ENCODE results near the gene LAMA1.

GRCh38 chr18:4264205-4264936, 190.7 kb downstream of the DLGAP1 start:
- RRBS = no CpG with 5 or more reads among the region's 5 CpGs

- RRBS = no CpG with 5 or more reads among the region's 6 CpGs
Measured at GRCh38 chr18:5466230-5466803, 77.5 kb downstream of the EPB41L3 start.

GRCh38 chr18:5517291-5518648, 26.0 kb downstream of the EPB41L3 start:
- RRBS = no CpG with 5 or more reads among the region's 21 CpGs

- RRBS = no CpG with 5 or more reads among the region's 11 CpGs
Measured at GRCh38 chr18:6311091-6311886, 103.4 kb downstream of the L3MBTL4 start.

GRCh38 chr18:7117303-7118214, at the start of gene LAMA1:
Gene LAMA1, minus strand, starts transcription at chr18:7117797.
- RRBS = 5% methylated on average over 28 of the region's 101 CpGs

DNA sequence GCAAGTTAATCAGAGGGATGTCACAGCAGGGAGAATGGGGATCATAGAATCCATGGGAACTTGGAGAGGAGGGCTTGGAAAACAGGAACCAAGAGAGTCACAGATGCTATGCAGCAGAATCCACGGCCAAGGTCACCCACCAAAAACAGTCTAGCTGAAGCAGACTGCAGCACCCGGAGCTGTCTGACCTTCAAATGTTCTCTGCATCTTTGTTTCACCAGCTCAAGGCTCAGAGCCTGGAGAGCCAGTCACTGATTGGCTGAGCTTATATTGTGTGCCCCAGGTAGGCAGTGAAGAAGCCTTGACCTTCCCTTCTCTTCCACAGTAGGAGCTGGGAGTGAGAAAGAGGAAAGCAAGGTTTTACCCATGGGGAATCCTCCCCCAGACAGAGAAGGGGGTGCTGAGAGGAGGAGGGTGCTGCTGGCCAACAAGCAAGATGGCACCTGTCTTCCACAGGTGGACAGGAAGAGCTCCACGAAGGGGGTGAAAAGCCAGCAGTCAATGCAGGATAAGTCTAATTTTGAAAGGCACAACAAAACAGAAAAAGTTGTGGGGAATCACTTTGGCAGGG, 10.3 kb upstream of the LAMA1 start:
- RRBS = no CpG with 5 or more reads among the region's 3 CpGs

DNA sequence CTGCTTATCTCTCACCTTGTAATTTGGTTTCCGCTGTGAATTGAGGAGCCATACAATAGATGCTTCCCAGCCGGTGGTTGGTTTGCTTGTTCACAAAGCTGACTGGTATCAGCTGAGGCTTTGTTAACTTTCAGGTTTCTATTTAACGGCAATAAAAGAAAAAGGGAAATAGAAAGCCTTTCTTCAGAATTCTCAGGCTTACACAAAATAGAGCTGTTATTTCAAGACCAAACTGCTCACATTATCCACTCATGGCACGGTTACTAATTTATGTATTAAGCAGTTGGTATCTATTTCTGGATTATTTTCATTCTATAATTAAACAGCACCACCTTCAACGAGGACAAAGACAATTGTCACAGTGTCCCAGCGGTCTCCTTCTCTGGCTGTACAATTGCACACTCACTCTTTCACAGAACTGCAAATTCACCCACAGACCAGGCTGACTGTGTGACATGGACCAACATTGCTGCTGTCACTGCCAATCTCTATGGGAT, 26.3 kb downstream of the LRRC30 start:
- RRBS = 41% methylated on average over 1 of the region's 6 CpGs

DNA sequence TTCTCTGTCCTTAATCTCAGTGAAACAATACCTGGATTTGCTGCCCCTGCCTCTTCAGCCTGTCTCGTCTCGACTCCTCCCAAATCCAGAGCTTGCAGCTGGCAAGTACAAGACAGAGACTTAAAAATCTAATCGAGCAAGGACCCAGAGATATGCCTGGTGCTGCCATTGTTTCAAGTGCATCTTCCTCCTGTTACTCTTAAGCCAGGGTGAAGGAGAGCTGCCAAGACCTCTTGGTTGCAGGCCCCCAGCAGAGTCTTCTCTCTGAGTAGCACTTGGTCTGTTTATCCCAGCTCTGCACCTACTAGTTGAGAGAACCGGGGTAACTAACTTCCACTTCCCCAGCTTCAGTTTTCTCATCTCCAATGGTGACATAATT, 59.3 kb downstream of the LRRC30 start:
- RRBS = no CpG with 5 or more reads among the region's 4 CpGs

GRCh38 chr18:7568469-7569031, 1.4 kb downstream of the PTPRM start:
- RRBS = 1% methylated on average over 10 of the region's 40 CpGs

DNA sequence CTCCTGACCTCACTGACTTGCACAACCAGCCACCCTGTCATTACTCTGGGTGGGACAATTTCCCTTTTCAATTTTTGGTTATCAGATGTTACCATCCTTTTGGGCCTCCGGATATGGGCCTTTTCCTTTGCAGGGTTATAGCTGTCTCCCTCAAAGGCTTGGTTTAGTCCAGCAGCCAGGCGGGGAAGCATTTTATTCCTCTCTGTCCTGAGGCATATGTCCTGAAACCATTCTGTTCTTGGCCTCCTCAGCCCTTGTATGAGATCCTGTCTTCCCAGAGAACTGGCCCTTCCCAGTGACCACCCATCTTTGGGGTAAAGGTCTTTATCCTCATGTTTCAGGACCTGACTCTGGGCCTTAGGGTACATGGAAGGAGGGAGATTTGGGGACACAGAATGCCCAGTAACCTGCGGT, 60.1 kb downstream of the PTPRM start:
- RRBS = no CpG with 5 or more reads among the region's 3 CpGs

GRCh38 chr18:7688080-7688752, 121.1 kb downstream of the PTPRM start:
- RRBS = no CpG with 5 or more reads among the region's 9 CpGs

DNA sequence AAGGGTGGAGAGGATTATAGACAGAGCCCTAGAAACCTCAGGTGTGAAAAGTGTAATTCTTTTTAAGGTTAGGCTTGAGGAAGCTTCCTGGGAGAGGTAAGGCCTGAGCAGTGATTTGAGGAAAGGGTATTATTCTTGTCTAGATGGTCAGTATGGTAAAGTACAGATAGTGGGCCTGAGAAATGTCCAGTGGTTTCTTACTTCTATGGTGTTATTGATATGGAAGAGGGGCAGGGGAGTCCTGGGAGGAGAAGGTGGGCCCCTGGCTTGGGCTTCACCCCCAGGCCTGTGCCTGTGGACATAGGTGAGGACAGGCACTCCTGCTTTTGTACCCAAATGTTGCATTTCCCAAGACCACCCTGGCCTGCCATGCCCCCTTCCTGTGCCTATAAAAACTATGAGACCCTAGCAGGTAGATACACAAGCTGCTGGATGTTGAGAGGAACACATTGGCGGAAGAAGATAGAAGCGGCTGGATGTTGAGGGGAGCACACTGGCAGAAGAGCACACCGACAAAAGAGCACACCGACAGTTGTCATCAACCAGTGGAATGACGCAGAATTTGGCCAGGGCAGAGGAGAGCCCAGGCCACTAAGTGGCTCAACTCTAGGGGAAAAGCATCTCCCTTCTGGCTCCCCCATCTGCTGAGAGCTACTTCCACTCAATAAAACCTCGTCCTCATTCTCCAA, 251.9 kb downstream of the PTPRM start:
- RRBS = no CpG with 5 or more reads among the region's 6 CpGs

- RRBS = no CpG with 5 or more reads among the region's 10 CpGs
Measured at GRCh38 chr18:8069475-8070215, 502.5 kb downstream of the PTPRM start.

GRCh38 chr18:8640042-8640302, 30.7 kb downstream of the RAB12 start:
- RRBS = no CpG with 5 or more reads among the region's 4 CpGs

DNA sequence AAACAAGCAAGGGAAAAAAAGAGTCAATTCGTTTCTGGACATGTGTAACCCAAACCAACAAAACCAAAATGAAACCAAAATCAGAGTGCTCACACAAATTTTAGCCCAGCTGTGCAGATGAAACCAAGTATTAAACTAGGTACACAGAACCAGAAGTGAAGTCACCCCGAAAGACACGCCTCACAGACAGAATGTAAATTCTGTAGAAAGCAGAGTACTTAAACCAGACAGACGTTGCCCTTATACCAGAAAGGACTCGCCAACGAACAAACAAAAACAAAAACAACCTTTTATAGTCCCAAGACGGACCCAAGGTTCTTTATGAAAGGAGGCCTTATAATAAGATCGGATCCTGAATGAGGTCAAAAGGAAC, 31.9 kb upstream of the MTCL1 start:
- RRBS = no CpG with 5 or more reads among the region's 8 CpGs

DNA sequence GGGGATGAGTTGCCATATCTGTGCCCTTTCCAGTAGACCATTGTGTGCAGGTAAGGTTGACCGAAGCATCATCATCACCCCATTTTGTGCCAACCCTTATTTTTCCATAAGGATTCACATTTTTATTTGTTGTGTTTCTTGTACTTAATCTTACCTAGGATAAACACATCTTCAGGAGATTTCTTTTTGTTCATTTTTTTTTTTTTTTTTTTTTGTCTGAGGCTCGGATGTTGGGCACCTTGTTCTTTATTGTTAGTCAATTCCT, 11.0 kb downstream of the MTCL1 start:
- RRBS = no CpG with 5 or more reads among the region's 2 CpGs

GRCh38 chr18:8747445-8747778, 42.1 kb downstream of the MTCL1 start:
- RRBS = no CpG with 5 or more reads among the region's 4 CpGs

GRCh38 chr18:8766128-8766423, 60.7 kb downstream of the MTCL1 start:
- RRBS = no CpG with 5 or more reads among the region's 8 CpGs

DNA sequence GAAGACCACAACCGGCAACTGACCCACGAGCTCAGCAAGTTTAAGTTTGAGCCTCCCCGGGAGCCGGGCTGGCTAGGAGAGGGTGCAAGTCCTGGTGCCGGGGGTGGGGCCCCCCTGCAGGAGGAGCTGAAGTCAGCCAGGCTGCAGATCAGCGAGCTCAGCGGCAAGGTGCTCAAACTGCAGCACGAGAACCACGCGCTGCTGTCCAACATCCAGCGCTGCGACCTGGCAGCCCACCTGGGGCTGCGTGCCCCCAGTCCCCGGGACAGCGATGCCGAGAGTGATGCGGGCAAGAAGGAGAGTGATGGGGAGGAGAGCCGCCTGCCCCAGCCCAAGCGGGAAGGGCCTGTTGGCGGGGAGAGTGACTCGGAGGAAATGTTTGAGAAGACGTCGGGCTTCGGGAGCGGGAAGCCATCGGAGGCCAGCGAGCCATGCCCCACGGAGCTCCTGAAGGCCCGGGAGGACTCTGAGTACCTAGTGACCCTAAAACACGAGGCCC, 78.7 kb downstream of the MTCL1 start:
- RRBS = 90% methylated on average over 2 of the region's 30 CpGs

- RRBS = no CpG with 5 or more reads among the region's 3 CpGs
Measured at GRCh38 chr18:9092645-9093310, 9.7 kb upstream of the NDUFV2 start.